Cardiac muscle cell (in vitro differentiated cells and primary cell): ENCODE measurements around the gene VEZT.

- RAMPAGE, long total RNA = no peak
- RRBS = no CpG with 5 or more reads among the region's 8 CpGs
Measured at GRCh38 chr12:93317089-93317690, 60.5 kb upstream of the NUDT4 start.

GRCh38 chr12:93379322-93379585, 1.5 kb downstream of the NUDT4 start:
- RAMPAGE, long total RNA = no peak
- RRBS = no CpG with 5 or more reads among the region's 3 CpGs

- RAMPAGE, long total RNA = no peak
- RRBS = no CpG with 5 or more reads among the region's 4 CpGs
Measured at GRCh38 chr12:93416012-93416572, 25.7 kb downstream of the UBE2N start.

DNA sequence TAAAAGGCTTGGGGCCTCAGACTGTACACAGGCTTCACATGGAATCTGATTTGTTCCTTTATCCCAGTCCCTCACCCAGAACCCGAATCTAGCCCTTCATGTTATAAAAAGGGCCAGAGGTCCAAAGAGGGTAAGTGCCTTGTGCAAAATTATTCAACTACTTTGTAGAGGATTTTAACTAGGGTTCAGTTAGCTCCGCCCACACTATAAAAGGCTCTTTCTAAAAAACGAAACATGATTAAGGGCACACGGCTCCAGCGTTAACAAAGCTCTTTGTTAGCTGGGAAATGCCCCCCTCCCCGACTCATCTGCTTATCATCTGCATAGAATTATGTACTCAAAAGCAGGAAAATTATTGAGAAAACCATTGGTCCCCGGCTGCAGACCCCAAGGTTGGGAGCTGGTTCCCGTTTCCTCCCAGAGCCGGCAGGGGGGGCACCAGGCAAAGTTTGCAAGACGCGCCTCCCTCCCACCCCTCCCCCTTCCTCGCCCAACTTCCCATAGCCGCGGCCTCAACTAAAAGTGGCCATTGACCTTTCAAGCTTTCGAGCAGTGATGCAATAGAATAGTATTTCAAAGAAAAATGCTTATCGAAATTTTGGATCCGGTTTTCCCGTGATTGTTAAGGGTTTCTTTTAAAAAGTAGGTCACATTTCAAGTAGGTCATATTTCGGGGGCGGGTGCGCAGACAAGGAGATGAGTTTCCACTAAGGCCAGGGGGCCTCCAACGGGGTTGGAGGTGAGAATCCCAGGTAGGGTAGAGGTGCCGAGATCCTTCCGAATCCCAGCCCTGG, 3.0 kb upstream of the SOCS2 start:
- RAMPAGE, long total RNA = no peak
- RRBS = 4% methylated on average over 3 of the region's 24 CpGs

- RAMPAGE, long total RNA = no peak
- RRBS = no CpG with 5 or more reads among the region's 7 CpGs
Measured at GRCh38 chr12:93714407-93715015, 37.3 kb downstream of the CRADD start.

GRCh38 chr12:93785214-93785687, 108.1 kb downstream of the CRADD start:
- RAMPAGE, long total RNA = no peak
- RRBS = no CpG with 5 or more reads among the region's 4 CpGs

DNA sequence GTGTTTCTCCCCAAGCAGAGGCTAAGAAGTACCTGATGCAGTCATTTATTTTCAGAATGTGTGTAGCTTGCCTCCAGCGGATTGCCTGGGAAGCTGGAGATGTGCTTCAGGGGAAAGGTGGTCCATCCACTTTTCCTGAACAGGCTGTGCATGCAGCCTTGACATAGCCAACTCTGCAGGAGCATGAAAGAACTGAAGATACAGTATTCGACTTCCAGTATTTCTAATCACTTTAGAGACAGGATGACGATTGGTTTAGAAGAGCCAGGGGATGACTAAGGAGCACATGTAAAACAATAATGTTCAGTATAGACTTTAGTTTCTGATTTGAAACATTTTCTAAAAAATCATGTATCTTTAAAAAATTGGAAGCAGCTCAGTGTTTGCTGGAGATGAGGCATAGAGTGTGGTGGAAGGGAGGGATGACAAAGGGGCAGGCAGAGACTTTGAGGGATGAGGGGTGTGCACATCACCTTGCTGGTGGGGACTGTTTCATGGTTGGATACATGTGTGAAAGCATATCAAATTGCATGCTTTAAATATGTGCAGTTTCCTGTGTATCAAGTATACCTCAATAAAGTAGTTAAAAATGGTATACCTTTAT, 112.1 kb downstream of the CRADD start:
- RAMPAGE, long total RNA = no peak
- RRBS = no CpG with 5 or more reads among the region's 3 CpGs

DNA sequence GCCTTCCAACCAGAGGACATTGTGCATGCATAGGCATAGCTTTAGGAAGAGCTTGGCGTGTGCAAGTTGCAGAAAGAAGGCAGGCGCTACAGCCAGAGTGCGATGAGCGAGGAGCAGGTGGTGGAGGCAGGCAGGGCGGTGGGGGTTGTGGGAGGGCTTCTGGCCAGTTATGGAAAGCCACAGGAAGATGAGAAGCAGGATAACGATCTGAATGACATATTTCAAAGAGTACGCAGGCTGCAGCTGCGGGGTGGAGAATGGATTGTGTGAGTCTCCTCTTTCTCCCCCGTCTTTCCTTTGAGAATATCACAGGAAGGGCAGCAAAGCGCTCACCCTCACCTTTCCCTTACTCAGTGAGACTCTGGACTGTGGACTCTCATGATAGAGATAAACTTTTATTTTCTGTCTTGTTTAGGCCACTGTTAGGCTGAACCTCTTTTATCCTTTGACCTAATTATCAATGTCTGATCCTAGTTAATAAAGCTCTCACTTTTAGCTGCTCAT, 48.7 kb upstream of the PLXNC1 start:
- RAMPAGE, long total RNA = no peak
- RRBS = no CpG with 5 or more reads among the region's 10 CpGs

GRCh38 chr12:94145698-94146184, 2.6 kb upstream of the PLXNC1 start:
- RAMPAGE, long total RNA = no peak
- RRBS = no CpG with 5 or more reads among the region's 8 CpGs

GRCh38 chr12:94510160-94510609, 50.5 kb upstream of the CEP83 start:
- RAMPAGE, long total RNA = no peak
- RRBS = no CpG with 5 or more reads among the region's 5 CpGs

GRCh38 chr12:94689674-94689984, 39.3 kb upstream of the TMCC3 start:
- RAMPAGE, long total RNA = no peak
- RRBS = no CpG with 5 or more reads among the region's 9 CpGs

DNA sequence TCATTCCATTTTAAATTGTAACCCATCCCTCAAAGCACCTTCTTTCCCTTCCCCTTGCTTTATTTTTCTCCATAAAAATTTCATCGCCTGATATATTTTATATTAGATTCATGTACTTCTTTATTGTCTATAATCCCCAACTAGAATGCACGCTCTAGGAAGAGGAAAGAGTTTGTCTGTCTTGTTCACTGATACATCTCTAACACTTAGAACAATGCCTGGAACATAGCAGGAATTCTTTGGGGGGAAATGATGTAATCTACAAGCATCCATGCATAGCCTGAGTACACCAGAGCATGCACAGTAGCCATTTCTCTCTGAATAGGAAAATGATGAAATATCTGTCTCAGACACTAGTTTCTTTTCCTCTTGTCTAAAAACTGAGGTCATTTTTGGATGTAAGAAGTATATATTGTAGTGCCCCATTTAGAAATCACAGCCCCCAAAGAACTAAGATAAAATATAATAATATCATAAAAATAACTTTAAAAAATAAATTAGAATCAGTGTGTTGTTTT, 155.4 kb upstream of the TMCC3 start:
- RAMPAGE, long total RNA = no peak
- RRBS = no CpG with 5 or more reads among the region's 2 CpGs

DNA sequence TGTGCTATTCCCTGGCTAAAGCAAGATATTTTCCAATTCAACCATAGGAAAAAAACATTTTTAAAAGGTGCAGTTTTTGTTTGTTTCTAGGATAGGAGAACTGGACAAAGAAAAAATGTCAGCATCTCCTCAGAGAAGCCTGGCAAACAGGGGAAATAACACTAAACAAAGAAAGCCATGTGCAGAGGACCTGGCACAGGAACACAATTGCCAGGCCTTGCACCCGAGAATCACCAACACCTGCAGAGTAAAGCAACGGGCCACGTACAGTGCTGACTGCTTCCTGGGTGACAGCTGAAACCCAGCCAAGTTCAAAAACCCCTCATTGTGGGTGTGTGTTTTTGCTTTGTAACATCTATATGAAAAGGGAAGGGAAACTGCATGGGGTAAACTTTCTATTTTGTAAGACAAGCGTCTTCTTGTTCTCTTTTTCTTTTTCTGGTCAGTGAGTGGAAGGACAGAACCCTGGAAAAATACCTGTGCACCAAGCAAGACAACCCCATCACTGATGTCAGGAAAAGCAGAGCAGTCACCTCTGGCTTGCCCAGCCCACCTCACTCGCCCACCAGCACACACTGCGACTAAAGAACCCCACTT, 172.5 kb downstream of the NDUFA12 start:
- RAMPAGE, long total RNA = no peak
- RRBS = no CpG with 5 or more reads among the region's 6 CpGs

DNA sequence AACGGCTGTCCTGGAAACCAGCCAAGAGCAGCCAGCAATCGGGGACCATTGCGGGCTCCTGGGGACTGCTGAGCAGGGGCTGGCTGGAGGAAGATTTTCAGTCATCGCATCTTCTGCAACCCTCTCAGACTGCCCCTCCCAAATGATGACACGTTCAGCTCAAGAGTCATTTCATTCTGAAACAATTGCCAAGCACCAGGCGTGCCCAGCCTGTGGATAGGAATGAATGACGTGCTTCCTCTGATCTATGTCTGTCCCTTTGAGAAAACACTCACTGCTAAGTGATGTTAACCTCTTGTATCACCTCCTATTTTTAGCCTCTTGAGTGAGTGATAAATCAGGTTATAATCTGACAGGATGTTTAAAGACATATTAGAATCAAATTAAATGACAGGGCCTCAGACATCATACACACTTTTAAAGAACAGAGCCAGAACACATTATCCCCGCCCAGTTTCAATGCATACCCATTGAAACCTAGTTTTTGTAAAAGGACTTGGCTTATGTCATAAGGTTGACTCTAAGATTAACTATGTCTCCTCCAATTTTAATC, 62.0 kb downstream of the NDUFA12 start:
- RAMPAGE, long total RNA = no peak
- RRBS = no CpG with 5 or more reads among the region's 8 CpGs

- RAMPAGE, long total RNA = no peak
- RRBS = no CpG with 5 or more reads among the region's 8 CpGs
Measured at GRCh38 chr12:94988552-94989082, 14.9 kb downstream of the NDUFA12 start.

DNA sequence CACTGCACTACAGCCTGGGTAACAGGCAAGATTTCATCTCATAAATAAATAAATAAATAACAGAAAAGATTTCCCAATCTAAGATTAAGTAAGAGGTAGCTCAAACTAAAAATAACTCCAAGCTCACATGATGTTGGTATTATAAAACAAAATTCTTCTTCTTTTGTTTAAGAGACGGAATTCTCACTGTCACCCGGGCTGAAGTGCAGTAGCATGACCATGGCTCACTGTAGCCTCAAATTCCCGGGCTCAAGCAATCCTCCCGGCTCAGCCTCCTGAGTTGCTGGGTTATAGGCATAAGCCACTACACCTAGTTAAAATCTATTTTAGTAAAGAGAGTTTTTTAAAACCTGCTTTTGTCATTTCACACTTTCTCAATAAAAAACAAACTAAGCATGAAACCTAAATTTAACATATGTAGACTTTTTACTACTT, 58.6 kb upstream of the NR2C1 start:
- RAMPAGE, long total RNA = no peak
- RRBS = no CpG with 5 or more reads among the region's 4 CpGs

- RAMPAGE, long total RNA = start-site peak on the plus strand at chr12:95217799-95217890, 313 and 628 reads in 2 replicates
- RRBS = under 1% methylated on average over 9 of the region's 20 CpGs
Measured at GRCh38 chr12:95217724-95217986, at the start of gene VEZT. Gene VEZT, plus strand, starts transcription at chr12:95217807.

- RAMPAGE, long total RNA = no peak
- RRBS = no CpG with 5 or more reads among the region's 3 CpGs
Measured at GRCh38 chr12:95230084-95230918, 12.7 kb downstream of the VEZT start.

DNA sequence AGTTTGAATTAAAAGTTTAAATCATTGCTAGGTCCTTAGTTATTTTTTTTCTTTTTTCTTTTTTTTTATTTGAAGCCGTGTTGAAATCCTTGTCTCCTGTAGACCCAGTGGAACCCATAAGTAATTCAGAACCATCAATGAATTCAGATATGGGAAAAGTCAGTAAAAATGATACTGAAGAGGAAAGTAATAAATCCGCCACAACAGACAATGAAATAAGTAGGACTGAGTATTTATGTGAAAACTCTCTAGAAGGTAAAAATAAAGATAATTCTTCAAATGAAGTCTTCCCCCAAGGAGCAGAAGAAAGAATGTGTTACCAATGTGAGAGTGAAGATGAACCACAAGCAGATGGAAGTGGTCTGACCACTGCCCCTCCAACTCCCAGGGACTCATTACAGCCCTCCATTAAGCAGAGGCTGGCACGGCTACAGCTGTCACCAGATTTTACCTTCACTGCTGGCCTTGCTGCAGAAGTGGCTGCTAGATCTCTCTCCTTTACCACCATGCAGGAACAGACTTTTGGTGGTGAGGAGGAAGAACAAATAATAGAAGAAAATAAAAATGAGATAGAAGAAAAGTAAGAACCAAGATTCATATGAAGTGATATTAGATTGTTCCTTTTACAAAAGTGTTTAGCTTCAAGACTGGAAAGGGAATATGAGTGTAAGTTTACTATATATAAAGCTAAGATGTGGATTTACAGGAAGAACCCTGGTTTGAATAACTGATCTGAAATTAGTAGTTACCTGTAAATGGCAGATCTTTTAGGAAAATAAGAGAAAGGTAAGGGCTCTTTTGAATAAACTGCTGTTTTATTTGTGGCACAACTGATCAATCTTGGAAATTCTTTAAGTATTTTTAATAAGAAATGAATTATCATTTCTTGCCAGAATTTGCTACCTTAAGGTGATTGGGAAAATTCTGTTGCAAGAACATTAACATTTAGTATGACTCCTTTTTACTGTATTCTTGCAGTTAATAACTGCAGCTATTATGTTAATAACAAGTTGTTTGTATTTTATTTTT, 82.8 kb downstream of the VEZT start:
- RAMPAGE, long total RNA = no peak
- RRBS = no CpG with 5 or more reads among the region's 3 CpGs

DNA sequence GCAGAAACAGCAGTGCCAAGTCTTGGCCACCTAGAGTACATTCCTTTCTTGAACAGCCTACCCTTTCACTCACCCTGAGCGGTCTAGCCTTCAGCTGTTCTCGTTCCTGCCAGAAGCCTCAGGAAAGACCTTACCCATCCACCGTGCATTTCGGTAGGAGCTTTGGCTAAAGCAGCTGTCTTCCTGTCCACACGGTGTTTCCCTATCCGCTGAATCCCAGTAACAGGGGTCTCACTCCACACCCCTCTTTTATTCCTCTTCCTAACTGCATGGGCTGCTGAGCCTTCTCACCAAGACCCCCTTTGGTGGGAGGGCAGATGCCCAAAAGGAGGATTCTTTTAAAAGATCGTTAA, 88.6 kb upstream of the METAP2 start:
- RAMPAGE, long total RNA = no peak
- RRBS = no CpG with 5 or more reads among the region's 7 CpGs